Mesothelial cell of epicardium (in vitro differentiated cells): ENCODE results near the genes OR1C1 and OR2L13.

- PRO-cap = no peak
Observed at GRCh38 chr1:247760467-247760851, at the start of gene OR1C1. TSS of gene OR1C1 (minus strand) at chr1:247760556.

DNA sequence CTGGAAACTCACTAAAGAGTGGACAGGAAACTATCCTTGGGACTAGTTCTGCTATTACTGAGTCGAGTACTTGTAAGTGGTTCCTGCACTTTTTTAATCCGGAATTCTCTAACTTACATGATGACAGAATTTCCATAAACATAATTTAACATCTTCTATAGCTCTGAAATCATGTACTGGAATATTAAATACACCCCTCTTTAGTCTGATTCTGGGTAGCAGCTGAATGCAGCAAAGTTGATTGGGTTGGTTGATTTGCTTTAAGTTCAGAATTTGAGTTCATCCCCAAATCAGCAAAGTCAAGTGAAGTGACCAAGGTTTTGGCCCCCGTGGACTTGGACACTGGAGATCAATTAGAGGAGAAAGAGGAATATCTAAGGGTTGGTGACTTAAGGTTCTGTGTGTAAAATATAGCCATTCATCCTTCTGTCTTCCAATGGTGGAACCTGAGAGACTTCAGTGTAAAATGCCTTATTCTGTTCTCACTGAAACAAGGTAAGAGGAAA is at the start of gene OR2L13:
Gene OR2L13 (plus strand): TSS at position 425 of the 506 bp plus-strand sequence.
- PRO-cap = no peak

- PRO-cap = no peak
Observed at GRCh38 chr1:248805037-248805727, 20.5 kb downstream of the SH3BP5L start.

DNA sequence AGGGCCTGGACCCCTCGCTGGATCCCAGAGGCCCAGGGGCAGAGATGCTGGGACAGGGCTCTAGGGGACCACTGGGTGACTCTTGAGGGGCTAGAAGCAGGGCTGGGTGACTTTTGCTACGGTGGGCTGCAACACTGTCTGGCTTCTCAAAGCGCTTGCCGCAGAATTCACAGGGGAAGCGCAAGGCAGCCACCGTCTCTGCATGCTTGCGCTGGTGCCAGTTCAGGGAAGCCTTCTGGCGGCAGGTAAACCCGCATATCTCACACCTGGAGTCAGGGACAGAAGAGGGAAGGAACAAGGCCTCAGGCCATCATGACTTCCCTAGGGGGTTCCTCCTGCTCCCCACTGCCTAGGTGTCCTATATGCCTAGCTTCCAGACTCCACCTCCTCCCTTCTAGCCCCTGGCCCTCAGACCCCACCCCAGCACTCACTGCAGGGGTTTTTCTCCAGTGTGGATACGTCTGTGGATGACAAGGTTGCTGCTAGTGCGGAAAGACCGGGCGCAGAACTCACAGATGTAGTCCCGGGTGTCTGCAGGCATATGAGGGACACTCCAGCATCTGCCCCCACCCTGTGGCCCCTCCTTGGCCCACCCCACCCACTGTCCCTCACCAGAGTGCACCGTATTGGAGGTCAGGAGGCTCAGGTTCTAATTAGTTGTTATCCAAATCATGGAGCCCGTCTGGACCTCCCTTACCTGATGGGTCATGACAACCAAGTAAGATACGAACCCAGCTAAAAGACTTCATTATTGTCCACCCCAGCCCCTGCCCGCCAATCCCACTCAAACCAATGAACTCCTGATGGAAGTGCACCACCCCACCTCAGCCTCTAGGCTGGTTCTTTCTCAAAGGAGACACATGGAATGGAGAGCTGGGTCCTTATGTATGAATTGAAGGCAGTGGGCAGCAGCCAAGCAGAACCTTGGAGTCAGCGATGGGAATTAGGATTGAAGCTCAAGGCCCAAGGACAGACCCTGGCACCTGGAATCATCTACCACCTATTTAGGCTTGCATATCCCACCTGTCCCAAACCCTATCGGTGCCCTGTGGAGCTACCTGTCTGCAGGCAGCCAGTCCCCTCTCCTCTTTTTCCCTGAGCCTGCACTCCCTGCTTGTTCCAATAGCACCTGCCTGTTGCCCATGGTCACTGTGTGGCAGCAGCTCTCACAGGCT is 8.2 kb downstream of the ZNF692 start:
- PRO-cap = no peak

DNA sequence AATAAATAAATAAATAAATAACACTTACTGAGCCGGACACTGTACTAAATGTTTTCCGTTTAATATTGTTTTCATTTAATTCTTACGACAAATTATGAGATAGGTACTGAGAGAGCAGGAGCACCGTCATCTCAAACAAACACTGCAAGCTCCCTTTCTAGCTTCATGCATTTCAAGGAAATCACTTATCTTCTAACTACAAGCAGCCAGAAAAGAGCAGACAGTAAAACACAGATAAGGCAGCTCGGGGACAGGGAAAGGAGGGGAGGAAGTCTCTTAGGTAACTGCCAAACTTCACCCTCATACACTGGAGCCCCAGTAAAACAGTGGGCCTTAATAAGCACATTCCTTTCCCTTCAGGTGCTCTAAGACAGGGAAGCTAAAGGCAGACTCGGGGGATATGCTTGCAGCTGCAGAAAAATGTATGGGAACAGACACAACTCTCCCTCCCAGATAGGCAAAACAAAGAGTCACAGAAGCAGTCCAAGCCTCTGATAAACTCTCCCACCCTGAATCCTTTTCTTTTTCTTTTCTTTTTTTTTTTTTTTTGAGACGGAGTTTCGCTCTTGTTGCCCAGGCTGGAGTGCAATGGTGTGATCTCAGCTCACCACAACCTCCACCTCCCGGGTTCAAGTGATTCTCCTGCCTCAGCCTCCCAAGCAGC is 16.5 kb upstream of the PGBD2 start:
- PRO-cap = no peak